ENCODE results near the genes C2CD4B and RPS27L.

GRCh38 chr15:62165131-62165885 is at the start of gene C2CD4B:
C2CD4B (minus strand) TSS chr15:62165285.
- RRBS, result 9% methylated on average over 6 of the region's 33 CpGs

- RRBS, result 1% methylated on average over 17 of the region's 72 CpGs
Observed at GRCh38 chr15:62391614-62392440, 1.5 kb downstream of the TLN2 start.

- RRBS, result no CpG with 5 or more reads among the region's 1 CpG
Observed at GRCh38 chr15:62651840-62652202, 261.5 kb downstream of the TLN2 start.

DNA sequence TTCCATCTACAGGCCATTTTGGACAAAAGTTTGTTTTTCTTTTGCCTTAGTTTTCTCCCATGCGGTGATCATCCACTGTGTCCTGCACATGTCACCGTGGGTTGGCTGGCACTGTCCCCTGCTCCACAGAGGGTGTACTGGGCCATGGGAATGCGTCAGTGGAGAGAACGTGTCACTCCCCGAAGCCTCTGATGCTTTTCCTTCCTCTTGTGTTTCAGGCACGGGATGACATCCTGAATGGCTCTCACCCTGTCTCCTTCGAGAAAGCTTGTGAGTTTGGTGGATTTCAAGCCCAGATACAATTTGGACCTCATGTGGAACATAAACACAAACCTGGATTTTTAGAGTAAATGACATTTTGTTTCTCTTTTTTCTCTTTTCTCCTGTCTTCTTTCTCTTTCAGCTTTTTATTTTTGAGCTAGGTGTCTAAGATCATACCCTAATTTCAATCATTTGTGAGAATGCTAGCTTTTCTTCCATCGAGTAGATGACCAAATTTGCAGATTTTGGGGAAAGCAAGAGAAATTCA is 267.3 kb downstream of the TLN2 start:
- RRBS, result no CpG with 5 or more reads among the region's 8 CpGs

DNA sequence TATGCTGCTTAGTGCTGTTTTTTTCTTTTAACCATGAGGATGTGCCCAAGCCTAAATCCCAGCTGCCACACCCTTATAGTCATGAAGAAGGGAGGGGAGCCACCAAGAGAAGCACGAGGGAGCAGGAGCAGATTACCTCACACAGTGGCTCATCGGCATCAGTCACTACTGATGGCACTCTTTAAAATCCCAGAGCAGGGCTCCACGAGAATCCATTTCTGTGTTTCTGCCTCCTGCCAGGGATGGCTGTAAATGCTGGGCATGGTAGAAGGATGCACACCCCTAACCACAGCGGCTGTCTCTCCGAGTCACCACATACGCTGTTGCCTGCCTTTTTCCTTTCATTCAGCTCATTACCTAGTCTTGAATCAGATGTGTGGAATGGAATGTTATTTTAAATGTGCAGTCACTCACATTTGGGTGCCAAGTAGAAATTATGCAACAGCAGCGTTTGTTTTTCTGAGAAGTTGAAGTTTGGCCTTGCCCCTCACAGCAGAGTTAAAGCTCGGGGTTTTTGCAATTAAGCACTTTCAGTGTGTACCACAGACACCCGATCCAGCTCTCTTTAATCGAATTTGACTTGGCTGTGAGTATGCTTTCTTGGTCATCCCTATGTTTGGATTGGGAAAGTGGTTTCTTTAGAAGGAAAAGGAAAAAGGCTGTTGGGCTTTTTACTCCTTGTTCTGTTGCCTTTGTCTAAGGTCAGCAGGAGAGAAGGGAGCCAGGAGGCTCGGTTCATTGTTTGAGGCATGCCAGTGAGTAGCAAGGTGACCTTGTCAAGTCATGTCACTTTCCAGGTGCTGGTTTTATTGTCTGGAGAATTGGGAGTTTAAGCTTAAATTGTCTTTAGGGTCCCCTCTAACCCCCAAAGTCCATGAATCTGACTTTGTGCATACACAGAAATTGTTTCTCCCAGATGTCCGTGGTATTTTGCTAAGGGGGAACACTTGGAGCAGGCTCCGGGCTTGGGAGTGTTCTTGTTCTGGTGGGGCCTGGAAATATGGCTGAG is 284.2 kb upstream of the TPM1 start:
- RRBS, result no CpG with 5 or more reads among the region's 13 CpGs

- RRBS, result no CpG with 5 or more reads among the region's 7 CpGs
Observed at GRCh38 chr15:62770766-62771146, 271.8 kb upstream of the TPM1 start.

GRCh38 chr15:62835282-62835724 is 207.2 kb upstream of the TPM1 start:
- RRBS, result no CpG with 5 or more reads among the region's 10 CpGs

DNA sequence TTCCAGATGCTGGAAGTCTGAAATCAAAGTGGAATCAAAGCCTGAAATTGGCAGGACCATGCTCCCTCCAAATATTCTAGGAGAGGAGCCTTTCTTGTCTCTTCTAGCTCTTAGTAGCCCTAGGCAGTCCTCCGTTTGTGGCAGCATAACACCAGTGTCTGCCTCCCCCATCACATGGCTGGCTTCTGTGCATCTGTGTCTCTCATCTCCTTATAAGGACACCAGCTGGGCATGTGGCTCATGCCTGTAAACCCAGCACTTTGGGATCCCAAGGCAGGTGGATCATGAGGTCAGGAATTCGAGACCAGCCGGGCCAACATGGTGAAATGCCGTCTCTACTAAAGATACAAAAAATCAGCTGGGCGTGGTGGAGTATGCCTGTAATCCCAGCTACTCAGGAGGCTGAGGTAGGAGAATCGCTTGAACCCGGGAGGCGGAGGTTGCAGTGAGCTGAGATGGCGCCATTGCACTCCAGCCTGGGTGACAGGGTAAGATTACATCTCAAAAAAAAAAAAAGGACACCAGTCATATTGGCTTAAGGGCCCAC is 148.2 kb upstream of the TPM1 start:
- RRBS, result no CpG with 5 or more reads among the region's 9 CpGs

DNA sequence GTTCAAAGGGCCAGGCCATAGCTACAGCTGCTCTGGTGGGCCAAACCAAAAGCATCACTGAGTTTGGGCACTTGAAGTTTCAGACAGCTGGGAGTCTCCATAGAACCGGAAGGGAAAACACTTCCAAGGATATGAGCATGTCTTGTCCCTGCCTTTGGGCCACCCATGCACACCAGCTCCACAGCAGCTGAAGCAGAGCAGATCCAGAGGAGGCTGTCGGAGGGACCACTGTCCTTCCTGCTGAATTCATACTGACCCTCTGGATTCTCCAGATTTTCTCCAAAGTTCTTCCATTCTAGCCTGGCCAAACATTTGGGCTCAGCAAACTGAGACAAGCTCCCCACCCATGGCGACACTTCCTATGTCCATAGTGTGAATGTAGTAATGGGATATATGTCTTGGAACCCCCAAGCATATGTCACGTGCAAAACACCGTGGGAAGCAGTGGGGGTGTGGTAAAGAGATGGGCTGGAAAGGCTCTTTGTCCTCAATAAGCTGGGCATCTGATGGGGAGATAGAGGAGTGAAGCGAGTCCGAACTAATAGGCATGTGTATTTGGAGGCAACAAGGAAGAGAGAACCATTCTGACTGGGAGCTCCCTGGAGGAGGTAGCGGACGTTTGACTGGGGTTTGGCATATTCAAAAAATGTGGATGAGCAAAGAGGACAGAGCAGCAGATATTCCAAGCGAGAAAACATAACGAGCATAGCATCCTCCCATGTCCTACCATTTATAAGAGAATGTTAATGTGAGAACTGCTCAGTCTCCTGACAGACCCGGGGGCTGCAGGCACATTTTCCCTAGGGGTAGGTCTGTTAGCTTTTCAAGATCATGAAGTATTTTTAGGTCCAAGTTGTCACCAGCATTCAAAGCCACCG is 25.4 kb downstream of the TPM1 start:
- RRBS, result no CpG with 5 or more reads among the region's 13 CpGs

- RRBS, result no CpG with 5 or more reads among the region's 8 CpGs
Observed at GRCh38 chr15:63076319-63076994, 33.9 kb downstream of the TPM1 start.

DNA sequence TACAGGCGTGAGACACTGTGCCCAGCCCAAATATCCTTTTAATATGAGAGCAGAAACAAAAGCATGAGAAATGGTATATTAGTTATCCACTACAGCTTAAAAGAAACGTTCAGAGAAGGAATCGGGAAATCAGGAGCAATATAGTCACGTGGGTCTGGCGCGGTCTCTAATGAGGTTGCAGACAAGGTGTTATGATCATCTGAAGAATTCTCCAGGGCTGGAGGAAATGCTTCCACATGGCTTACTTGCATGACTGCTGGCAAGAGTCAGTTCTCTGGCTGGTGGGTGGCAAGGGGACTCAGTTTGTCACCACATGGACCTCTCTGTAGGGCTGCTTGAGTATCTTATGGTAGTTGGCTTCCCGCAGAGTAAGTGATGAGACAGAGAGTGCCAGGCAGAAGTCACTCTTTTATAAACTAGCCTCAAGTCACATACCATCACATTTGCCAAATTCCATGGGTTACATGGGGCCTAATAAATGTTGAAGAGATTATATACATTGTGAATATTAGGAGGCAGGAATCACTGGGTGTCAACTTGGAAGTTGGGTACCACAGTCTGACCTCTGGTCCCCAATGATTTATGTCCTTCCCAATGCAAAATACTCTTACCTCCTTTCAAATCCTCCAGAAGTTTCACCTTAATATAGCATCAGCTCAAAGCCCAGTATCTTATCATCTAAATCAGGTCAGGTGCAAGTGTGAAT is 14.7 kb downstream of the RPS27L start:
- RRBS, result no CpG with 5 or more reads among the region's 7 CpGs

DNA sequence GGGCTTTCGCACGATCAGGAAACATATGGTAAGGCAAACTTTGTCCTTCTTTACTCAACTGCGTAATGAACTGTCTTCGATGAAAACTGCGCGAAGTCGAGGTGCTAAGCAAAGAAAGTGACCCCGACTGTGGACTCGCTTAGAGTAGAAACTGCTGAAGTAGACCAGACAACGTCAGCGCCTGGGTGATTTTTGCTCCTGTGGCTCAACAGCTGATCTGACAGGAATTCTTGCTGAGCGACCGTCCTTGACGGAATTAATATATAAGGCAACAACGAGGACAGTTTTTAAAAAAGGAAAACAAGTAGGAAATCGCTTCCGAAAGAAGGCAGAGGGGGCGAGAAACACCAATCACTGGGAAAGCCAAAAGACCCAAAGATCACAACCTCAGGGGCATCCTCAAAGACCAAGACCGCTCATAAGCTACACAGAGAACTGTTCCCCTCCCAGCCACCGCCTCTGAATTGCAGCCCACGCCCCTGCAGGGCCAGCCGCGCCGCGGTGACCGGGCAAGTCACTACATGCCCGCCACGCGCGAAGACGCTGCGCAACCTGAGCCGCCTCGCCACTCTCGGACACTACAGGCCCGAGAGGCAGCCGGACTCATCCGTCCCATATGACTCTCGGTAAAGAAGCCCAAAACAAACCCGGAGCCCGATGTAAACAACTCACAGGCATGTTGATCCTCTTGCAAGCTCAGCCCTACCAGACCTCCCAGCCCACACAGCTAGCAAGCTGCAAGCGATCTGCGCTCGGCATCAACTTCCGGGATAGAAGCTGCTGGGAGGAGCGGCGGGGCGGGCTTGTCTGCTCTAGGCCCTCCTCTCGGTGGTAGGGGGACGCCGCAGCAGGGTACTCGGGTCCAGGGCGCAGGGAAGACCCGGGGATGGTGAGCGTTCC is at the start of gene RPS27L:
Gene RPS27L, minus strand, starts transcription at position 750 of the 900 bp plus-strand sequence.
- RRBS, result 1% methylated on average over 11 of the region's 55 CpGs

DNA sequence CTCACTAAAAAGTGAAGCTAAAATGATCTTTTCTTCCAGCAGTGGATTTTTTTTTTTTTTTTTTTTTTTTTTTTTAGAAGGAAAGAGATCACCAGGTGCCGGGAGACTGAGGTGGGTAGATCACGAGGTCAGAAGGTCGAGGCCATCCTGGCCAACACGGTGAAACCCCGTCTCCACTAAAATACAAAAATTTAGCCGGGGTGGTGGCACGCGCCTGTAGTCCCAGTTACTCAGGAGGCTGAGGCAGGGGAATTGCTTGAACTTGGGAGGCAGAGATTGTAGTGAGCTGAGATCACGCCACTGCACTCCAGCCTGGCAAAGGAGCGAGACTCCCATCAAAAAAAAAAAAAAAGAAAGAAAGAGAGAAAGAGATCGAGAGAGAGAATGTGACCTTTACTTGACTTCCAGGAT is 29.6 kb downstream of the RAB8B start:
- RRBS, result no CpG with 5 or more reads among the region's 11 CpGs

DNA sequence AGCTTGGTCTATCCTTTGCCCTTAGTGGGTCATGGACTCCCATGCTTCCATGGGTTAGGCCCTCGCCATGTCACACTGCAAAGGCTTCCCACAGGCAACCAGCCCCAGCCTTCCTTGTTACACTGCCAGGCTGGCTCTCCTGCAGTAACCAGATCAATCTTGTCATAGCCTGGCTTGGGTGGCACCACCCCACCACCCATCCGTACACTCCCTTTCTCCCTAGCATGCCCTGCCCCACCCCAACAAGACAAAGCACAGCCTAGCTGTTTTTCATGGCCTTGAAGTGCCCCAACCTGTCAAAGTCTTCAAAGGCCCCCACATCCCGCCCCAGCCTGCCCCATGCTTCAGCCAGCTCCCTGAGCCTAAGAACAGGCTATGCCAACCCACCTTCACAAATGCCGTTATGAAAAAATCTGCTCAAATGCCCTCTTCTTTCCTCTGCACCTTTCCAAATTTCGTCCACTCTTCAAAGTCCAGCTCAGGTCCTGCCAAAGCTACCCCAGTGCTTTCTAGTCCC is 30.4 kb downstream of the CA12 start:
- RRBS, result no CpG with 5 or more reads among the region's 5 CpGs

DNA sequence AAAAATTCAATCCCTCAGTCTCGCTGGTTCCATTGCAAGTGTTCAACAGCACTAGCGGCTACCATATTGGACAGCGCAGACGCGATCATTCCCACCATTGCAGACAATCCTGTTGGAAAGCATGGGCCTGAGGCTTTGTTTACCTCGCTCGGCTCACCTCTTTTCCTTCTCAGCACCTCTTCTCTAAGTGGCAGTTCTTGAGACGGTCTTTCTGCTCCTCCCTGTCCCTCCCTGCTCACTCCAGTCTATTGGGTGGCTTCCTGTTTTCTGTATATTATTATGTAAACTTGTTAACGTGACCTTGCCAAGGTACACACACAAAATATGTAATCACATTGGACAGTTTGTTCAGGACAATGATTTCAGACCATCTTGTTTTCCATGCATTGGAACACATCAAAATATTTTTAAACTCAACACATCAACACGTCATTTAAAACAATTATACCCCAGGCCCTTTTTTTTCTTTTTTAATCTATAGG is 21.9 kb upstream of the CA12 start:
- RRBS, result no CpG with 5 or more reads among the region's 10 CpGs

GRCh38 chr15:63472841-63473294 is 31.5 kb upstream of the USP3 start:
- RRBS, result no CpG with 5 or more reads among the region's 2 CpGs

DNA sequence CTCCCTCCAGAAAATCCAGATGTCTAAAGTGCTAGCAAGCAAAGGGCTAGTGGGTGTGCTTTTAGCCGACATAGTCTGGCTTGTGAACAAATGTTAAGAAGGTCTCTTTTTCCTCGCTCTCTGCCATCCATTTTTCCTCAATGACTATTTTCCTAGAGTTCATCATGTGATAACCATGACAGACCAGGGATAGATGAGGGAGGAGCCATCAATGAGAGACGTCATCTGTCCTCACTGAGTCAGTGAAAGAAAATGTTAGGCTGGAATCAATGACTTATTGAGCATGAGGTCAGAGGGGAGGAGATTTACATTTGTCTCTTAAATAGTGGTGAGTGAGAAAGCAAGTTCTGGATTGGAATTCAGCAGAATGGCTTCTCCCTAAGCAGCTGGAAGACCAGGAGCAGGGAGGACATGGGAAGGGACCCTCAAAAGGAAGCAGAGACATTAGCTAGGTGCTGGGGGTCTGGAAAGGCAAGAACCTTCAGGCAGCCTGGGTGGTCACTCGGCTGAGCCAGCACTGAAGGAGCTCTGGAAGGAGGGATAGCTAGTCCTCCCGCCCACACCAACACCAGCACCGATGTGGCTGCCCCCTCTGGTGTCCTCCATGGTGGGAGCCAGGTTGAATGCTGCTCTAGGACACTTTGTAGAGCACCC is 28.1 kb upstream of the USP3 start:
- RRBS, result no CpG with 5 or more reads among the region's 6 CpGs

GRCh38 chr15:63479576-63480158 is 24.7 kb upstream of the USP3 start:
- RRBS, result no CpG with 5 or more reads among the region's 6 CpGs

GRCh38 chr15:63506181-63506943 is 2.0 kb downstream of the USP3 start:
- RRBS, result no CpG with 5 or more reads among the region's 6 CpGs

DNA sequence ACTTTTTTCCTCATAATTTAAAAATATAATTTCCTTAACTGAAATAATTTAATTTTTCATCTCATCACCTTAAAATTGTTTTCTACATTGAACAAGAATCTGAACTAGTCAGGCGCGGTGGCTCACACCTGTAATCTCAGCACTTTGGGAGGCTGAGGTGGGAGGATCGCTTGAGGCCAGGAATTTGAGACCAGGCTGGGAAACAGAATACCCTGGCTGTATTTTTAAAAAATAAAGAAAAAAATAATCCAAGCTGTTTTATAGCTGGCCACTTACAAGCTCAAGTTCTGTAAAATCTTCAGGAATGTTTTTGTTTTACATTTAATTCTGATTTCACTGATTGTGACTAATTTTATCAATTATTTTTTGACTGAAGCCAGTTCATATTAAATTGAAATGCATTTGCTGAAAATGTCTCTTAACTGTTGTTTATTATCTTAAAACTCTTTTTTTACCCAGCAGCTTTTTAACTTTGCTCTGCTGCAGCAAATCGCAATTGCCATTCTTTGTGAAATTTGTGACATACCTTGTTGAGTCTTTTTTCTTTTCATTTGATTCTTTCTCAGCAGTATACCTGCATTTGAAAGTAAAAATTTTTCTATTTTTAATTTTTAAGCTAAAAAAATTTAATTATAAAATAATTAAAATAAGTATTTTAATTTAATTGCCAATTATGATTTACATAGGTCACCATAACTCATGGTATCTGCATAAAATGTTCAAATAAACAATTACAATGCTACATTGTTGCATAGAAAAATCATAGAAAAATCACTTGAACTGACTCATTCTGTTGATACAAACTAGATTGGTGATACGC is 46.2 kb upstream of the FBXL22 start:
- RRBS, result no CpG with 5 or more reads among the region's 5 CpGs